ENCODE measurements around the gene MCMBP.

GRCh38 chr10:119215053-119216010, 8.0 kb downstream of the GRK5 start:
- PRO-cap, result no peak

GRCh38 chr10:119246742-119247696, 39.6 kb downstream of the GRK5 start:
- PRO-cap, result no peak

GRCh38 chr10:119267260-119267900, 60.0 kb downstream of the GRK5 start:
- PRO-cap, result no peak

DNA sequence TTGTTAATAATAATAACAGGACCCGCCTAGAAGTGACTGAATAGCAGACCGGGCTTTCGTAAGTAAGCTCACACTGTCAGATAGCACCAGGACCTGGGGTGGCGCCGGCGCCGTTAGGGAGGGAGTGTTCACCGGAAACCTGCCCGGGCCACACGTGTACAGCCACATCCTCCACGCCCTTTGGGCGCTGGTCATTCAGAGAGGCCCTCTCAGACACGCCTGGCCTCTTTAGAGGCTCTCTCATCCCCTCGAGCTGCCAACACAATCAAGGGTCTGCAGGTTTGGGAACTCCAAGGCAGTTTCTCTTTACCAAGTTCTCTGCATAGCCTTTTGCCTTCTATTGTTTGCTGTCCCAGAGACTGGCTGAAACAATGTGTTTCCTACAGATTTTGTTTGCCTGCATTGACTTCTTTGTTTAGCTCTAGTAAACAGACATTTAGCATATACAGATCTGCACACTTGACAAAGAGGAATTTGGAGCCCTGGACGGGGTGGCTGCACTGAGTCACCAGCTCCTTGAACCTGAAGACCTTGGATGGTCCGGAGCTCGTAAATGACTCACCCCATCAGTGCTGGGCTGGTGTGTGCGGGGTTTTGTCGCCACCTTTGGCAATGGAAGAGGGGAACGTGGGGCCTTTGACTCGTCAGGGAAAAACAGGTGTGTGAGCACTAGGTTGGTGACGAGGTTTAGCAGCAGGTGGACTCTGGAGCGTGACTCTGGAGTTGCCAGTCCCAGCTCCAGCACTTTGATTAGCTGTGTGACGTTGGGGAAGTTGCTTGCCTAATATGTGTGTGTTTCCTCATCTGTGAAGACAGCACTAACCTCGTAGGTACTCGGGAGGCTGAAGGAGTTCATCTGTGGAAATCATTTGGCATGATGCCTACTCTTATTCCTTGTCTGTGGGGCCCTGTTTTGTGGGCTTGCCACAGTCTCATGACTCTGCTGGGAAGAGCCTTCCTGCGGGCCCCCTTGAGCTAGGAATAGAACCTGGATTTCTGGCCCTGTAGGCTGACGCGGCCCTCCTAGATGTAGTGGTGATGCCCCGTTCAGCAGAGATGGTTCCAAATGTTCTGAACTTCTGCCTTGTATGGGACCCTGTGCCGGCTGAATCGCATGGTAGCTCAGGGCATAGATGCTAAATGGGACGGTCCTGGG, 64.1 kb downstream of the GRK5 start:
- PRO-cap, result bidirectional peak, plus-strand start at position 194 of the sequence, minus-strand start at position 64 of the sequence

GRCh38 chr10:119283260-119284386, 76.3 kb downstream of the GRK5 start:
- PRO-cap, result no peak

- PRO-cap, result no peak
Measured at GRCh38 chr10:119302468-119303366, 95.3 kb downstream of the GRK5 start.

DNA sequence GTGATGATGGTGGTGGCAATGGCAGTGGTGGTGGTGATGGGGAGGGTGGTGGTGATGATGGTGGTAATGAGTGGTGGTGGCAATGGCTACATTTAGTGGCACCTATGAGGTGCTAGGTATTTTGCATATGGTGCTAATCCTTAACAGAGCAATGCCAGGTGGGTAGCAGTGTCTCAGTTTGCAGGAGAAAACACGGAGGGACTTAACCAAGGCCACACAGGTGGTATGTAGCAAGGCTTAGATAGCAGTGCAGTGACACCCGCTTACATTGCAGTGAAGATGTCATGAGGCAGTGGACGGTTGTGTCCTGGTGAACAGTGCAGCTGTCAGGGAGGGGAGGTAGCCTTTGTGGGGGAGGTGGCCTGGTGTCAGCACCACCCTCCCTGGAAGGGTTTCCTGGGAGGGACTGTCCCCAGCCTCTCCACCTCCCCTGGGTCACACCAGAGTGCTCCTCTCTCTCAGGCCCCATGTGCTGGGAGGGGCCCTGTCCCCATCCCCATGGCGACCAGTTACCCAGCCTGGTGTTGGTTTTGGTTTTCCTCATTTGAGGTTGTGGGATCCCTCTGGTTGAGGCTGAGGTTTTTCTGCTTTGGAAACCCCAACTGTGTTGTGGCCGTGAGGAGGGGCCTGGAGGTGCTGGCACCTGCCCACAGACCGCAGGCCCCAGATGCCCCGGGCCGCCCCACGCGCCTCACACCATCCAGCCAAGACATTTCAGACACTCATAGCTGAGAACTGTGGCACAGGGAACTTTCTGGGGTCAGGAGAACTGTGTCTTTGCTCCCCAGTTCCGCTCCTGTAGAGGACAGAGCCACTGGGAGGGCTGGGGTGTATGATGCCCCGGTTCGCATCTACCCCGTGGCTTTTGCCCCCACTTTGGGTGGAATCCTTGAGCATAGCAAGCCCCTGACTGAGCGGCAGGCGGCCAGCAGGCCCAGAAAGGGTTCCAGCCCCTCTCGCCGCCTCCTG, 106.2 kb downstream of the GRK5 start:
- PRO-cap, result no peak

- PRO-cap, result no peak
Measured at GRCh38 chr10:119315016-119315587, 107.7 kb downstream of the GRK5 start.

- PRO-cap, result no peak
Measured at GRCh38 chr10:119335909-119337037, 128.9 kb downstream of the GRK5 start.

- PRO-cap, result no peak
Measured at GRCh38 chr10:119375355-119376010, 167.0 kb downstream of the RGS10 start.

GRCh38 chr10:119408661-119409733, 133.5 kb downstream of the RGS10 start:
- PRO-cap, result no peak

DNA sequence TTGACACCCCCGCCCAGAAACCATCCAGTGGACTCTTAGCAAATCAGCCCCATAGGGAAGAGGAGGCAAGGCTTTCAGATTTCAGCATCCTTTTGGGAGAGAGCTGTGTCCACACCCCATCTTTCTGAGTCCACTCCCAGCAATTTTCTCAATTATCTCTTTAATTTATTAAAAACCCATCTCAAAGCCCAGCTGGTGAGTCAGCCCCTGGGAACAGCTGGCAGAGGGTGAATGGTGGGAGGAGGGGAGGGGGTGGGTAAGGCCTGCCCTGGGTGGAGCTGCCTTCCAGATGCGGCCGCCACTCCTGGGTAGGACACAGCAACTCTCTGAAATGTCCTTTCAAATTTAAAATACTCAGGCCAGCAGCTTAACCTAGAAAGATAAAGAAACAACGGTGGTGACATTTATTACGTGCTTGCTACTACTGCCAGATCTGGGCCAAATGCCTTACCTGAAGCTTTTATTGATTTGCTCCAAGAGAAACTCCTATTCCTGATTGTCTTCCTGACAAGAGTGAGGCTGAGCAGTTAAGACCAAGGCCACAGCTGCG, 120.5 kb downstream of the RGS10 start:
- PRO-cap, result no peak

GRCh38 chr10:119426346-119427008, 116.0 kb downstream of the RGS10 start:
- PRO-cap, result no peak

DNA sequence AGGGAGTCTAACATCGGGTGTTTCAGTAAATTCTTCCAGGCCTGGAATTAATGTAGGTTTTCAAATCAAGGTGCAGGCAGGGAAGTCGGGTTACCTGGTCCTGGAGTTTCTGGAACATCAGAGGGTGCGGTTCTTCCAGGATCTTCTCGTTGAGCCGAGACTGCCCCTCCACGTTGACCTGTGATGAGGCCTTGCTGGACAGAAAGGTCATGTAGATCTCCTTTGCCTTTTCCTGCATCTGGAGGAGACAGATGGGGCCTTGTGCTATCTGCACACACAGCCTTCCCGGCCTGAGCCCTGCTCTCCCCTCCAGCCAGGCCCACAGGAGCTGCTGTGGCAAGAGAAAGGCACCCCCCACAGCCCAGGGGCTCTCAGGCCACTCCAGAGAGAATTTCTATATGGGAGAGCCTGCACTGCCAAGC, 27.1 kb downstream of the RGS10 start:
- PRO-cap, result no peak

DNA sequence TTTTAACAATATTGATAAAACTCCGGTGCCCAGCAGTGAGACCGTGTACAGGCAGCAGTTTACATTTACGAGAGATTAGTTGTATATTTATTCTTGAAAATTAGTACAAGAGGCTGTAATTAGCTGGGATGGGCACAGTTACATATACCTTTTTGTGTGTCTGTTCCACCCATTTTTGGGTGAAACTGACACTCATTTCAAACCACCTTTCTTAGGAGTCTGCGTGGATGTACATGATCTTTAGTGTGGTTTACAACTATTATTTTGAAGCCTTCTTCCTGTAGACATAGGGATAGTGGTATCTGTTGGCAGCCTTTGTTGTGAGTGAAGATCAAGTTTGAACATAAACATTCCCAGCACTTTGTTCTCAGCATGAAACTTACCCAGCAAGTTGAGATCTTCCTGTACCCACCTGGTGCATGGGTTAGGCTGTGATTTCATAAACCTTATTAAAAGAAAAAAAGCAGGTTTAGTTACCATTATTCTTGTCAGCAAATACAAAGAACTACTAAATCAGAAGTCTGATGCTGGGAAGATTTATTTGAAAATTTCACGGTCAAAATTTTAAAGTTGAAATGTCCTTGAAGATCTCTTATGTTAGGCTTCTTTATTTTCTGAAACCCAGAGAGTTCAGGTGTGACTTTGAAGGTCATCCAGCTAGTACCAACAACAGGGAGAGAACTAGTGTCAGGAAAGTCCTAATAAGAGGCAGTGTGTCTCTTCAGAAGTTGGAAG, 2.1 kb downstream of the BAG3 start:
- PRO-cap, result no peak

DNA sequence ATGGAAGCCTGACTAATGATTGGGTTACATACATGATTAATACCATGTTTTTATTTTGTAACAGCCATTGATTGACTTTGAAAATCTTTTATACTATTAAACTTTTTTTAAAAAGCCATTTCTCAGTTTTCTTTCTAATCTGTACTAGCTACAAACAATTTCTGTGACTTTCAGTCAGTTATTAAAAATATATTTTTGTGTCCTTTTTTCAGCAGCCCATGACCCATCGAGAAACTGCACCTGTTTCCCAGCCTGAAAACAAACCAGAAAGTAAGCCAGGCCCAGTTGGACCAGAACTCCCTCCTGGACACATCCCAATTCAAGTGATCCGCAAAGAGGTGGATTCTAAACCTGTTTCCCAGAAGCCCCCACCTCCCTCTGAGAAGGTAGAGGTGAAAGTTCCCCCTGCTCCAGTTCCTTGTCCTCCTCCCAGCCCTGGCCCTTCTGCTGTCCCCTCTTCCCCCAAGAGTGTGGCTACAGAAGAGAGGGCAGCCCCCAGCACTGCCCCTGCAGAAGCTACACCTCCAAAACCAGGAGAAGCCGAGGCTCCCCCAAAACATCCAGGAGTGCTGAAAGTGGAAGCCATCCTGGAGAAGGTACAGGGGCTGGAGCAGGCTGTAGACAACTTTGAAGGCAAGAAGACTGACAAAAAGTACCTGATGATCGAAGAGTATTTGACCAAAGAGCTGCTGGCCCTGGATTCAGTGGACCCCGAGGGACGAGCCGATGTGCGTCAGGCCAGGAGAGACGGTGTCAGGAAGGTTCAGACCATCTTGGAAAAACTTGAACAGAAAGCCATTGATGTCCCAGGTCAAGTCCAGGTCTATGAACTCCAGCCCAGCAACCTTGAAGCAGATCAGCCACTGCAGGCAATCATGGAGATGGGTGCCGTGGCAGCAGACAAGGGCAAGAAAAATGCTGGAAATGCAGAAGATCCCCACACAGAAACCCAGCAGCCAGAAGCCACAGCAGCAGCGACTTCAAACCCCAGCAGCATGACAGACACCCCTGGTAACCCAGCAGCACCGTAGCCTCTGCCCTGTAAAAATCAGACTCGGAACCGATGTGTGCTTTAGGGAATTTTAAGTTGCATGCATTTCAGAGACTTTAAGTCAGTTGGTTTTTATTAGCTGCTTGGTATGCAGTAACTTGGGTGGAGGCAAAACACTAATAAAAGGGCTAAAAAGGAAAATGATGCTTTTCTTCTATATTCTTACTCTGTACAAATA, 25.5 kb downstream of the BAG3 start:
- PRO-cap, result no peak

- PRO-cap, result bidirectional peak, plus-strand start at chr10:119873000, minus-strand start at chr10:119872843
Measured at GRCh38 chr10:119872752-119873999, at the start of gene MCMBP. Gene MCMBP (minus strand): TSS chr10:119872843.

DNA sequence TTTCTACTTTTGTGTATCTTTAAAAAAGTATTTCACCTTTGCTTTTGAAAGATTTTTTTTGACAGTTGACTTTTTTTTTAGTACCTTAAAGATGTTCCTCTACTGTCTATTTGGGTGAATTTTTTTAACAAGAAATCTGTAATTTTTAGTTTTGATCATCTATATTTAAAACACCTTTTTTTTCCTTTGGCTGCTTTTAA, 152.2 kb upstream of the PLPP4 start:
- PRO-cap, result no peak

- PRO-cap, result no peak
Measured at GRCh38 chr10:121112367-121112901, 261.3 kb downstream of the WDR11 start.

DNA sequence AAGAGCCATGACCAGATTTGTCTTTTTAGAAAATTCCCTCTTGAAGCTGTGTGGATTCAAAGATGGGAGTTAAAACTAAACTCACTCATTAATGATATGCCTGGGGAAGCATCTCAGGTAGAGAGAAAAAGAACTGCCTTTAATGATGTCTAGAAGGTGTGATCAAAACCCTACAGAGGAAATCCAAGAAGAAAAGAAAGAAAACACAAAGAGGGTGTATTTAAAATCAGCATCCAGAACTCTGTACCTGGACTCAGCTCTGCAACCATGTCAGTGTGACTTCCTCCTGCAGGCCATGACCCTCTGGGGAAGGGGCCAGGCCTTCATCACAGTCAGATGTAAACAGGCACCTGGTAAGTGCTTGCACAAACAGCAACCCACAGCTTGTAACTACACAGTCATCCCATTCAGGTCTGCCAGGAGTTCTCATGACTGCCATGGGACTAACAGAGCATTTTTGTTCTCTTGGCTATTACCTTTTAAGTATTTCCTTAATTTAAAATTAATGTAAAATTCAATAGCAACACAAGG, 307.6 kb downstream of the WDR11 start:
- PRO-cap, result unidirectional peak, minus-strand start at position 297 of the sequence

All from bile duct (tissue), 1 donor.